ENCODE measurements around a stretch of chr12.

DNA sequence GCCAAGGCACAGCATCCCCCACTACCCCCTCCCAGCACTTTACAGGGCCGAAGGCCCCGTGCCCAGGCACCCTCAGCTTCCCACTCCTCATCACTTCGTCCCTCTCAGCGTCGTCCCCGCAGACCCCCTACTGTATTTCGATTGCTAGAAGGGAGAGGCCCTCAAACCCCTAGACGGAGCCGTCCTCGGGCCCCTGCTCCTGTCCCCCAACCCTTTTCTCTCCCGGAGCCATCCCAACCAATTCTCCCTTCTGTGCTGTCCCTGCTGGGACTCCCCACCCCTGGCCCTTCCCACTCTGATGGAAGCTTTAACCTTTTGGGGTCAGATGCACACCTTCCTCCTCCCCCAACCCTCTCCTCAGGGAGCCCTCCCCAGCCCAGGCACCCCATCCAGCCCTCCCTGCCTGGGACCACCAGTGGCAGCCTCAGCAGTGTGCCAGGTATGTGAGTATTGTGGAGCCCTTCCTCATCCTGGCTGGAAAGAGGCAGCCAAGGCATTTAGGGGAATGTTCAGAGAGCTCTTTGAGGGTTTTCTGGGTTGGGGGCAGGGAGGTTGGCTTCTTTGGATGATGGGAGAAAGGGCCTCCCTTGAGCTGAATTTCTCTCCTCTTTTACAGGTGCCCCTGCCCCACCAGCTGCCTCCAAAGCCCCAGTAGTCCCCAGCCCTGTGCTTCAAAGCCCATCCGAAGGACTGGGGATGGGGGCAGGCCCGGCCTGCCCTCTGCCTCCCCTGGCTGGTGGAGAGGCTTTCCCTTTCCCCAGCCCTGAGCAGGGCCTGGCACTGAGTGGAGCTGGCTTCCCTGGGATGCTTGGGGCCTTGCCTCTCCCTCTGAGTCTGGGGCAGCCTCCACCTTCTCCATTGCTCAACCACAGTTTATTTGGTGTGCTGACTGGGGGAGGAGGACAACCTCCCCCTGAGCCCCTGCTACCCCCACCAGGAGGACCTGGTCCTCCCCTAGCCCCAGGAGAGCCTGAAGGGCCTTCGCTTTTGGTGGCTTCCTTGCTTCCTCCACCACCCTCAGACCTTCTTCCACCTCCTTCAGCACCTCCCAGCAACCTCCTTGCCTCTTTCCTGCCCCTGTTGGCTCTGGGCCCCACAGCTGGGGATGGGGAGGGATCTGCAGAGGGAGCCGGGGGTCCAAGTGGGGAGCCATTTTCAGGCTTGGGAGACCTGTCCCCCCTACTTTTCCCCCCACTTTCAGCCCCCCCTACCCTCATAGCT is 3.7 kb downstream of the MBD6 start:
- PRO-cap = no peak

- PRO-cap = no peak
Observed at GRCh38 chr12:57527381-57528102, 4.9 kb downstream of the MBD6 start.

- PRO-cap = no peak
Observed at GRCh38 chr12:57545169-57545793, 1.7 kb downstream of the DCTN2 start.

DNA sequence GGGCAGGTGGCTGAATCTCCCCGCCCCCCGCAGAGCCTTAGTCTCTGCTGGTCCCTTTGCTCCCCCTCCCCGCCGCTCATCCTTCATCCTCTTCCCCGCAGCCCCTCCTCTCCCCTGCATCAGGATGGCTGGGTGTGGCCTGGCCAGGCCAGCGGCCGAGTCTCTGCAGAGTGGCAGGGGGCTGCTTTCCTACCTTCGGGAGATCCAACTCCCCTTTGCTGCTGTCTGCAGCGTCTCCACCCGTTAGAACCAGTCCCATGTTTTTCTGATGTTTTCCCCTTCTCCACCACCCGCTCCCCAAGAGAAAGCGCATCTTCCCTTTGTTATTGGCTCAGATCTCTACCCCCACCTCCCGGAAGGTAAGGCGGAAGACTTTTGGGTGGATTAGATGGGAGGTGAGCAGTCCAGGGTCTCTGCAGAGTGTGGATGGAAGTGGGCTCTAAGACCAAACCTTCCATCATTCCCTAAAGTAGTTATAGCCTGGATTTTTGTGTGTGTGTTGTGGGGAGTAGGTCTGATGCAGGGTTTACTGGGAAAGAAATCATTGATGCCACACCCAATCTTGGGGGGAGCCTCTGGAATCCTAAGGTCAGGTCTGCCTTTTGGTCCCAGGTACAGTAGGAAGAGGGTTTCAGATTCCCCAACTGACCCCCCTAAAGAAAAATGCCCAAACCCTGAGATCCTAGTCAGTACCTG is 737 bp downstream of the KIF5A start:
- PRO-cap = no peak

DNA sequence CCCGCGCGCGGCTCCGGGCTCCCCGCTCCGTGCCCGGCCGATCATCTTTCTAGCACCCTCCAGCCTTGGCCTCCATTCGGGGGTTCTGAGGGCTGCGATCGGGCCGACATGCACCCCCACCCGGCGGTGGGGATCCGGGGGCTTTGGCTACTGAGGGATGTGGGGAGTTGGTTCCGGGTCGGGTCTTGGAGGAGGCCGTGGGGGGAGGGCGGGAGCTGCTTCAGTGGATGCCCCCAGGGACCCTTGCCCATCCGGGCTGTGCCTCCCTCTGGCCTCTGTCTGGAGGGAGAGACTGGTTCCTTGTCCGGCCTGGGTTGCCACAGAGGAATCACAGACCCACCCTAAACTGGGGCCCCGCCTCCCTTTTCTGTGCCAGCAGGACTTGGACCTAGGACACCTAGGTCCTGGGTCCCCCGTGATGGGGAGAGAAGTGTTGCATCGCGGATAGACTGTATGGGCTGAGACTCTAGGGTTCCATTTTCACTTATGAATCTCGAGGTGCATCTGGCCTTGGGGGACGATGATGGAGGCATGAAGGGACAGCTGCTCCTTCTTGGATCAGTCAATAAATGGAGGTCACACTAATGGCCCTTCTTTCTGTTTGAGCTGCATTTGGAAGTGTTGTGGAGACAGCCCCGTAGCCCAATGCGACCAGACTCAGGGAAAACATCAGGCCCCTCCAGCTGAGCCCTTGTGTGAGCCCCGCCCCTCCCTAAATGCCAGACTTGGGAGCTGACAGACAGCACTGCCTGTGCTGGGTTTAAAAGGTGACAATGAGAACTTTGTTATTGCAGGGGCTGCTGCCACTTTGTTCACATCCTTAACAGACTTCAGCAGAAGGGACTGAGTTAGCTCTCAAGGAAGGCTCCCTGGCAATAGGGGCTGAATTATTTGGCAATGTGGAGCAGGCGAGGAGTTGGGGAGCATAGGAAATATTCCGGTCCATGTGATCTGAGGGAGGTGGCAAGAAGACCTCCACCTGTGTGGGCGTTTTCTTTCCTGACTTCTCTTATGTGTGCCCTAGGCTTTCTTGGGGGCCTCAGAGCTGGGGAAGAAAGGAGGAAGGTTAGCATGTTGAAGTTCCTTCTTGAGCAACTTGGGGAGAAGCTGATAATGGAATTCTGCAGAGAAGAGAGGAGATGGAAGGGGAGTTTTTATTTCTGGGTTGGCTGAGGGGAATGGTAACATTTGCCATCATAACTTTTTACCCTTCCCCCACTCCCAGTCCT is 755 bp downstream of the DTX3 start:
- PRO-cap = no peak

GRCh38 chr12:57727389-57728133 is 11.0 kb downstream of the AGAP2 start:
- PRO-cap = no peak

- PRO-cap = no peak
Observed at GRCh38 chr12:57765869-57766956, 665 bp downstream of the CYP27B1 start.

DNA sequence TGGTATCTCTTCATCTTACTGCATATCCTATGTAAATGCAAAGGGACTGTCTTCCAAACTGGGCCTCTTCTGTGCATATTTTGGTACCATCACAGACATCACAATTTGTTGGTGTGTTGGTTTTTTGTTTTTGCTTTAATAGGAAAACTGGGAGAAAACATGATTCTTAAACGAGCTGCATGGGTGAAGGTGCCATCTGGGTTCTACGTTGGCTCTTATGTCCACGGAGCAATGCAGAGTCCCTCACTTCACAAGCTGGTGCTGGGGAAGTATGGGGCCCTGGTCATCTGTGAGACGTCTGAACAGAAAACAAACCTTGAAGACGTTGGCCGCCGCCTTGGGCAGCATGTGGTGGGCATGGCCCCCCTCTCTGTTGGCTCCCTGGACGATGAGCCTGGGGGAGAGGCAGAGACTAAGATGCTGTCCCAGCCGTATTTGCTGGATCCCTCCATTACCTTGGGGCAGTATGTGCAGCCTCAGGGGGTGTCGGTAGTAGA is 13.5 kb downstream of the TSFM start:
- PRO-cap = no peak

GRCh38 chr12:57821096-57821784 is 2.7 kb upstream of the AVIL start:
- PRO-cap = no peak

- PRO-cap = no peak
Observed at GRCh38 chr12:57826286-57826774, 7.8 kb upstream of the AVIL start.

GRCh38 chr12:57847103-57847407 is 526 bp upstream of the CTDSP2 start:
- PRO-cap = bidirectional peak, plus-strand start at chr12:57847221, minus-strand start at chr12:57846944

DNA sequence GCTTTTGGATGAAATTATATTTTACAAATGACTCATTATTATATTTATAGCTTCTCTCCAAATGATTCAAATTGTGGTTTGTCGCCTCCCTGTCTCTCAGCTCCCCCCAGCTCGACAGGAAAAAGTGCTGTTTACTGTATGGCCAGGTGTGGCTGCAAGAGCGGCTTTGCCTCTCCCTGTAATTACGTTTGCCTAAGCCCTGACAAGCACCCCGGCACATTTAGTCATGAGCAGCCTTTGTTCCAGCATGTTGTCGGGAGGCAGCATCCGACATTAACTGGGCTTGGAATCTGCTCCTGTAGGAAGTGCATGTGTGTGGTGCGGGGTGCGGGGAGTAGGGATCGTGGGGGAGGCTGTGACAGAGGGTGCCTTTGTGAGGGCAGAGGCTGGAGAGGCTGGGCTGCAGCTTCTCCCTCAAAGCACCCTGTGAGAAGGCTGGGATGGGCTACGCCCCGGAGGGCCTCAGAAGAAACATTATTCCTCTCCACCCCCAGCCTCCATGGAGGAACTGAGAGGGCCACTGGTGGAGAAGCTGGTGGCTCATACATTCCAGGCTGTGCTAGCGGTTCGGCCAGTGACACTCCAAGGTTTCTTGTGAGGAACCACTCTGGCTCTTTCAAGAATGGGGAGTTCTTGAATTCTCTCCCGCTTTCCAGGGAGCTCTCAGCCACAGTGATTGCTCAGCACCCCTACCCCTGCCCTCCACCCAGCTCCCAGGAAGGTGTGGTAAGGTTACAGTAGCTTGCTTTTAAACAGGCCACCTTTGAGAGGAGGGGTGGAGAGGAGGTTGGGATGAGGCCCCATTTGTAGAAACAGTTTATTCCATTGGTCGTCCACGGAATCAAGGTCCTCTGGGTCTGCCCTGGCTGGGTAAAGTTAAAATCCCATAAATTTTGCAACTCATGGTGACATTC is 42.2 kb upstream of the CTDSP2 start:
- PRO-cap = no peak

GRCh38 chr12:57893199-57893670 is 46.7 kb upstream of the CTDSP2 start:
- PRO-cap = no peak

GRCh38 chr12:58912873-58913523 is 7.3 kb downstream of the LRIG3 start:
- PRO-cap = no peak

- PRO-cap = unidirectional peak, plus-strand start at chr12:58918101
Observed at GRCh38 chr12:58917869-58918575, 2.3 kb downstream of the LRIG3 start.

GRCh38 chr12:59084845-59085414 is 164.6 kb upstream of the LRIG3 start:
- PRO-cap = no peak

DNA sequence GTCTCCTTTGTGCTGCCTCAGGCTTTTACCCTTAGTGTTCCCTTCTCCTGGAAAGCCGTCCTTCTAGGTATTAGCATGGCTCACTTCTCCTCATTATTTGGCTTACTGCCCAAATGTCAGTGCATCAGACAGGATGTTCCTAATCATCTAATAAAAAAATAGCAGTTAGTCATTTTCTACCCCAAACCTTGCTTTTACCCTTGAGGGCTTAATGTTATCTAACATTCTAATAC is 109.0 kb upstream of the SLC16A7 start:
- PRO-cap = no peak

GRCh38 chr12:59531341-59531750 is 64.5 kb upstream of the SLC16A7 start:
- PRO-cap = no peak

DNA sequence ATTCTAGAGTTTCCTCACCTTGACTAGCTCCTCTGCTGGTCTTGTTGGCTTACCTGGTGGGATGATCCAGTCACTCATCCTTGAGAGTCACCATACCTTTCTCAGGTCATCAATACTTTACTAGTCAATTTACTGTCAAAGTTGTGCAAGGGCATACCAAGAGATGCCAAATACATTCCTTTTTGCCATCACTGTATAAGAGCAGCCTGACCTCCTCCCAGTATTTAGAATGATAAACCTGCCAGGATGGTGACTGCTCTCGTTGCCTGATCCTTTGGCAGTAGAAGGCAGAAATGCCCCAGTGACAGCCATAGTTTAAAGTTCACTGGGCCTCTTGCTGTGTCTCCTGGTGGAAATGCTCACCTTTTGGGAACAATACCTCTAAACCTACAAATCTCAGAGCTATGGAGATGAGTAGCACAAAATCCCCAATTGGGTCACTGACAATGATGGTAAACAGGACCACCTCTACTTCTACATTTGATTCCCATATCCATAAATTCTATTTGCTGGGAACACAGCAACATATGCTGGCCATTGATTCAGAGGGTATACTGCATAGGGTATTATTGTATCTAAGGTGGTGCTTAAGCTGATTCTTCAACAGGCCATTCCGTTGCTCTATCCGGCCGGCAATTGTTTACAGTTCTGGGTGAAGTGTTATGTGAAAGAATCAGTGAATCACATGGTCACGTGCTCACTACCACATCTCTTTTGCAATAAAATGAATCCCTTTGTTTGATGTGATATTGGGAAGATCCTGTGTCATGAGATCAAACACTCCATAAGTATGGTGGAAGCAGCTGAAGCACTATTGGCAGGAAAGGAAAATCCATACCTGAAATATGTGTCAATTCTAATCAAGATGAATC is 7.9 kb upstream of the USP15 start:
- PRO-cap = no peak

- PRO-cap = no peak
Observed at GRCh38 chr12:62259326-62259605, 938 bp upstream of the USP15 start.